Islet of Langerhans (tissue), 1 donor: ENCODE measurements around a stretch of chr12.

DNA sequence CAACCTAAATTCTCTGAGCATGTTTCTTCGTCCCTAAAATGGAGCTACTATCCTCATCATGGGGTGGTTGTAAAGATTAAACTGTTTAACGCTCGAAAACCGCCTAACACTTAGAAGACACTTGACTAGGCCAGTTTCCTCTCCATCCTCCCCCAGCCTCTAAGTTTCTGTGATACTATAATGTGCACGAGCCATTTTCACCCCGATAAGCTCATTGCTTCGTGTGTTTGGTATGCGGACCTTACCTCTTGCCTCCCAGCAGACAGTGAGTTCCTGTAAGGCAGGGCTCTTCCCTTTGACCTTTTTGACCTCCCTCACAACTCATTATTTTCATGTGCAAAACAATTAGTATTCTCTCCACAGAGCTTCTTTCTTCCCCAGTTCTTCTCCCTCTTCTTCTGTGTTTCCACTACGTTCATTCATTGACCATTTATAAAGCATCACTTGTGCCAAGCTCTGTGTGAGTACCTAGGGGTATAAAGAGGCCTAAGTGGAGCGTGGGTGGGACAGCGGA lies 560 bp upstream of the GXYLT1 start:
- RRBS, result no CpG with 5 or more reads among the region's 11 CpGs

DNA sequence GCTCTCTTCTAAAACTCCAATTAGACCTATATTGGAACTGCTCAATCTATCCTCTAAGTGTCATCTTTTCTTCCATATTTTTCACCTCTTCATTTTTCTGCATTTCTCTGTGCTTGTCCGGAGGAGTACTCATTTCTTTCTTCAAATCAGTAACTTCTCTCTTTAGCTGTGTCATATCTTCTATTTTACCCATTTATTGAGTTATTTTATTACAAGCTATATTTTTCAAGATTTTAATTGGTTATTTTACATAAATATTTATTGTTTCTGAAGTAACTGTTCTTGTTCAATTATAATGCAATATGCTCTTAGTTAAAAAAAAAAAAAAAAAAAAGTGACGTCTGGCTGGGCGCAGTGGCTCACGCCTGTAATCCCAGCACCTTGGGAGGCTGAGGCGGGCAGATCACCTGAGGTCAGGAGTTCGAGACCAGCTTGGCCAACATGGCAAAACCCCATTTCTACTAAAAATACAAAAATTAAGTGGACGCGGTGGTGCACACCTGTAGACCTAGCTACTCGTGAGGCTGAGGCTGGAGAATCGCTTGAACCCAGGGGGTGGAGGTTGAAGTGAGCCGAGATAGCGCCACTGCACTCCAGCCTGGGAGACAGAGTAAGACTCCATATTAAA lies 31.9 kb downstream of the YAF2 start:
- RRBS, result no CpG with 5 or more reads among the region's 12 CpGs

DNA sequence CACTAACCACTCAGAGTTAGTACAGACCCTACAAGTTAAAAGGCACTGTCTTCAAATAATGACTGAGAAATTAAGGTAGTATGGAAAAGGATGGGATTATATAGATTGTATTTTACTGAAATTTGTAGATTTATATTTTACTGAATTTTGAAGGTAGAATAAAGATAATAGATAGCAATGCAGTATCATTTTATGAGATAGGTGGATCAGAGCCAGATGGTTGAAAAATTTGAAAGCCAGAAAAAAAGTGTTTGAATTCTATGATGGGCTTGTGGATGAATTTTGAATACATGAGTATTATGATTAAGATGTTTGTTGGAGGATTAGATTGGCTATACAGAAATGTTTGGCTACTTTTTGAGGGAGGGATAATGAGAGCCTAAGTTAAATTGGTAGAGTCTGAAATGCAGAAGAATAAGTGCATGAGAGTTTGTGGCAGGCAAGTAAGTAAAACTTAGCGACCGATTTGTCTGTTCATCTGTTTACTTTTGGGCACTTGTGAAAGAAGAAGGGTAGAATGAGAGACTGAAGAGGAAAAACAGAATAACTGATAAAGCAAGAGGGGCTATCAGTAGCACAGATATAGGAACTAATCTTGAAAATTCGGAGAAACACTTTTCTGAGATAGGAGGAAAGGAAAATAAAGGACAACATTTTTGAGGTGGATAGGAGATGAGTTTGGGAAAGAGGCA lies 90.9 kb downstream of the PPHLN1 start:
- RRBS, result no CpG with 5 or more reads among the region's 3 CpGs

- RRBS, result no CpG with 5 or more reads among the region's 7 CpGs
Observed at GRCh38 chr12:42468490-42468868, 121.1 kb downstream of the PRICKLE1 start.

DNA sequence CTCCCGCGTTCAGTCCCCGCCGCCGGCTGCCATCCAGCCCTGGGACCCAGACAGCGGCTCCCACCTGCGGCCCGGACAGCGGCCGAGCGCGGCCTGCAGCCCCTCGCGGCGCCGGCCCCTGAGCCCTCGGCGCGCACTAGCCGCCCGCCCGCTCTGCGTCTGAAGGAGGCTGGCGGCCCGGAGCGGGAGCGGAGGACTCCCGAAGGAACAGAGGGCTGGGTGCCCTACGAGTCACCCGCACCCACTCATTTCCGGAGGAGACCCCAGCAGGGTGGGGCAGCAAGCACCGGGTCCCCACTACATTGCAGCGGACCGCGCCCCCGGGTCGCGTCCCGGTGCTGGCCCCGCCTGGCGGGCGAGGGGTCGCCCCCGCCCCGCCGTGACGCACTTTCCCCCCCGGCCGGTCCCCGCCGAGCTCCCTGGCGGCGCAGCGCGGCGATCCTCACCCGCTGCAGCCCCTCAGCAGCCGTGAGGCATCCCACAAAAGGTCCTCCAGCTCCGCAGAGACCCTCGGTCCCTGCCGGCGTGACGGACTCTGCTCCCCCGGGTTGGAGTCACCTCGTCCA lies 106.2 kb downstream of the PRICKLE1 start:
- RRBS, result 3% methylated on average over 41 of the region's 65 CpGs

DNA sequence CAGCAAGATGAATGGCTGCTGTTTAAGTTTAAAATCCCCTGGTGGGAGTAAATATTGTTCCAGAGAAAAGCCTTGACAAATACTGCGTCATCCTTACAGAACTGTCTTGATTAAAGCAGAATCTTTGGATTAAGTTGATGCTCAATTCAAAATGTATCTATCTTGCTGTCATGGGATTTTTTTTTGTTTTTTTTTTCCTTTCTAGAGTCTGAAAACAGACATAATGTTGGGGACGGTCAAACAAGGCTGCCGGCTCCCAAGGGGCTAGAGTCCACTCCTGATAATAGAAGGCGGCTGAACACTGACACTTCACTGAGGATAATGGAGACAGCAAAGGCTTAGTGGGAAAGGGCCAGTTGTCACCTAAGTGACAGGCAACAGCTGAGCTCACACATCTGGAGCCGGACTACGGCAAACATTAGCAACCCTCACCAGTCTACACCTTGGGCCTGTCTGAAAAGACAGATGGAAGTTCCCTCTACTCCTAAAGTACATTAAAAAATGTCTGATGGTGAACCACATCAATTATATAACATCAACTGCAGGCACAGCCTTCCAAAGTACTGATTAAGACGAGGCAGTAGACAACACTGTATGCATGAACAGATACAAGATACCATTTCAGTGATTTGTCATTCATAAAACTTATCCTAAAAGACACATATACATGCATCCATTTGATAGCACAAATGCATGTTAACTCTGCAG lies 1.6 kb downstream of the PRICKLE1 start:
- RRBS, result no CpG with 5 or more reads among the region's 7 CpGs

DNA sequence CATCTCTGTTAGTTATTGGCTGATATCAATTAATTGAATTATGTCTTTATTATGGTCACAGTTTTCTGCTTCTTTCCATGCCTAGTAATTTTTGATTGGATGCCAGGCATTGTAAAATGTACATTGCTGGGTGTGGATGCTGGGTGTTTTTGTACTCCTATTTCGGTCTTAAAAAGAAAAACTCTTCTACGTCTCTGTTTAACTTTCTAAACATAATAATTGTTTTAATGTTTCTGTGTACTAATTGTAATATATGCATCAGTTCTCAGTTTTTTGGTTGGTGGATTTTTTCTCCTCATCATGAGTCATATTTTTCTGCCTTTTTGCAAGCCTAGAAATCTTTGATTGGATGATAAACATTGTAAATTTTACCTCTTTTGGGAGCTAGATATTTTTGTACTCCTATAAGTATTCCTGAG lies 296.2 kb upstream of the PRICKLE1 start:
- RRBS, result no CpG with 5 or more reads among the region's 2 CpGs

- RRBS, result no CpG with 5 or more reads among the region's 5 CpGs
Observed at GRCh38 chr12:42969213-42969875, 379.8 kb upstream of the PRICKLE1 start.

DNA sequence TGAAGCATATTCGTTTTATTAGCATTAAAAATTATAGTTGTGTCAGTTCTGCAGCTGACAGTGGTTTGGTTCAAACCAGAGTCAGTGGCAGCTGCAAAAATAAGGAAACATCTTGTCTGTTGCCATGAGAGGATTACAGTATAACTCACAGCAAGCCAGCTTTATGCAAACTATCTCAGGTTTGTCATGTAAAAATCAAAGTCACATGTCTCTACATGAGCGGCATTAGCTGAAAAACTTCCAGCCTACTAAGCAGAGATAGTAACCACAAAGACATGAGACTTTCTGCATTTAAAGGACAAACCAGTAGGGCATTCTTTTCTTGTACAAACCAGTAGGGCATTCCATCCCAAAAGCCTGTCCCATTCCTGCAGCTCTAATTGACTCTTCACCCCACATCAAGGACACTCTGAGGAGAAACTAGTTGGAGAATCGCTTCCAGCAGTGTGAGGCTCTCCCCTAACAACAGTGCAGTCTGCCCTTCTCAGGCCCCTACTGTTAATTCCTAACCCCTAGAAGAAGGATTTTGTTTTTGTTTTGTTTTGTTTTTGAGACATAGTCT lies 279.7 kb downstream of the ADAMTS20 start:
- RRBS, result no CpG with 5 or more reads among the region's 3 CpGs

GRCh38 chr12:45219457-45220035 lies 3.7 kb downstream of the ANO6 start:
- RRBS, result no CpG with 5 or more reads among the region's 4 CpGs

DNA sequence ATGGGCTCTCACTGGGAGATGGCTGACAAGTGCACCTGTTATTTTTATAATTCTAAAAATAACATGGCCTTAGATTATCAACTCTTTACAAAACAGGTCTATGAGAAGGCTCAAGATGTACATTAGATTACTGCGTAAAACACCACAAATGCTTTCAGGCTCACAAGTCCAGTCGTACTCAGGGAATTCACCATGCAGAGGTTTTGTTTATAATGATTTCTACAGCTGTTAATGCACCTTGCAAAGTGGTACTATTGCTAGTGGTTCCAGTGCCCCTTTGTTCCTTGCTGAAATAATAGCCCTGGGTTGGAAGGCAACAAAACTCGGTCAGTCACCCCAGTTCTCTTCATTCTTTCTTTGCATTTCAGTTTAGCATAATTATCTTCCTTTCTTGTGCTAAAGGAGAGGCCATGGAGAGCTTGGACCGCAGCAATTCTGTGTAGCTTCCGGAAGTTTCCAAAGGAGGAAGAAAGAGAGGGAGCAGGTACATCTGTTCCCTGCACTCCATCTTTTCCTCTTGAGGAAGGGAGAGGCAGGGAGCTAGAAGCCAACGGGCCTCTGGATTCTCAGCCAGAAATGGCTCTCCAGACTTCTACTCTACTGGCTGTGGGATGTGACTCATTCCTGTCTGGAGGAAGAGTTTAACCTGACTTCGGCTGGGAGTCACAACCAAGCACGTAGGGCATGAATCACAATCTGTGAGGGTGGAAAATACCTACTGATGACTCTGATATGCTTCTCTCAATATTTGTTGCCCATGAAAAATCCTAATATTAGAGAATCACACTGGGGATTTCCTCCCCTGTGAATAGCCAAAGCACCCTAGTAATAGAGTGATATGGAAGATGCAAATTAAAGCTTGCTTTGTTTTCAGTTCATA lies 16.8 kb downstream of the ANO6 start:
- RRBS, result no CpG with 5 or more reads among the region's 8 CpGs

DNA sequence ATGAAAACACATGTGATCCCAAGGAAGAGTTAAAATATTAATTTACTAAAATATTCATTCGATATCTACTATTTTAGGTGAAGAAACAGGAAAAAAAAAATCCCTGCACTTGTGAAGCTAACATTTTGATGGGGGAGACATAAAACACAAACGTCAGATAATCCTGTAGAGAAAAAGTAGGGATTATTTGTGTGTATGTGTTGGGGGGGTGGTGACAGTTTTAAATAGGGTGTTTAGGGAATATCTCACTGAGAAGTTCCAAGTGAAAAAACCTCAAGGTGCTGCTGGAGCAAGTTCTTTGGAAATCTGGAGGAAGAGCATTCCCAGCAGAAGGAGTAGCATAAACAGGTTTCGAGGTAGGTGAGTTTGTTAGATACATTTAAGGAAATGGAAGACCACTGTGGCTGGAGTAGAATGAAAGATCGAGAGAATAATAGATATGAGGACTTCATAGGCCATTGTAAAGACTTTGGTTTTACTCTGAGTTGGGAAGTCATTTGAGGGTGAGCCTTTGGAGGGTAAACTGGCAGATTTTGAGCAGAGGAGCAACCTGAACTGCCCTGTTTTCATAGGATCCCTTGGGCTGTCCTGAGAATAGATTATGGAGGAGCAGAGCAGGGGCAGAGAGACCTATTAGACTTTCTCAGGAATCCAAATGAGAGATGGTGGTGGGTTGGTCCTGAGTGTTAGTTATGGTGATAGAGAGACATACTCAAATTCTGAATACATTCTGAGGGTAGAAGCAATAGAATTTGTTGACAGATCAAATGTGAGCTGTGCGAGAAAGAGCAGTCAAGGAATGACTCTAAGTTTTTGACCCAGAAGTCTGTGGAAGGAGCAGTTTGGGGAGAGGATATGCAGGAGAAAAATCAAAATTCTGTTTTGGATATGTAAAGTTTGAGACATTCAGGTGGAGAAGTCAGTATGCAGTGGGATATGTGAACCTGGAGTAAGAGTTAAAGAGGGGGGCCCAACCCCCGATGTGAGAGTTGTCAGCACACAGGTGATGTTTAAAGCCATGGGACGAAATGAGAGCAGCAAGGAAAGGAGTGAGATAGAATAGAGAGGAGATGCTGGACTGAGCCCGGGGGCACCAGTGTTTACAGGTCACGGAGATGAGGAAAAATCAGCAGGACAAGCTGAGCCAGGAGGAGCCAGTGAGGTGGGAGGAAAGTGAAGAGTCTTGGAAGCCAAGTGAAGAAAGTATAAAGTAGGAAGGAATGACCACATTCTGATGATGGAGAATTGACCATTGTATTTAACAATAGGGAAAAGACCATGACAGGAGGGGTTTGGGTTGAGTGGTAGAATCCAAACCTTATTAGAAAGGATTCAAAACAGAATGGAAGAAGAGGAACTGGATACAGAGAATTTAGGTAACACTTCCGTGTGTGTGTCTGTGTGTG lies 91.2 kb downstream of the ANO6 start:
- RRBS, result no CpG with 5 or more reads among the region's 10 CpGs

- RRBS, result no CpG with 5 or more reads among the region's 1 CpG
Observed at GRCh38 chr12:45328062-45328424, 112.1 kb downstream of the ANO6 start.

GRCh38 chr12:45518433-45518904 lies 211.0 kb upstream of the ARID2 start:
- RRBS, result 86% methylated on average over 4 of the region's 8 CpGs

GRCh38 chr12:45991482-45992390 lies 1.4 kb upstream of the SCAF11 start:
- RRBS, result 6% methylated on average over 6 of the region's 53 CpGs

DNA sequence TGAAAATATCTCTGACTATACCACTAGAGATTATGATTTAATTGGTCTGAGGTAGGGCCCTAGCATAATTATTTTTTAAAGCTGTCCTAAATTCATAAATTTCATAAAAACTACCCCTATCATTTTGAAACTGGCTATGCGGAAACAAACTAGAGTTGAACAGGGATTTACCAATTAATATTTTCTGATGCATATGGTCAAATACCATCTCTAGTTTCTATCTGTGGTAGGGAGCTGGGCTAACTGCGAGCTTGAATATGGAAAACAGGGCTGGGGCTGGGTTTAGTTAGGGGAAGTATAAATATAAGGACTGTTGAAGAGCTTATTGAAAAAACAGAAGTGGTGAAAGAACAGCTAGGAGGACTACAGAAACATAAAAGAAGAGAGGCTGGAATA lies 91.9 kb downstream of the SLC38A1 start:
- RRBS, result no CpG with 5 or more reads among the region's 2 CpGs

- RRBS, result no CpG with 5 or more reads among the region's 1 CpG
Observed at GRCh38 chr12:46200046-46200394, 68.8 kb downstream of the SLC38A1 start.

GRCh38 chr12:46266273-46266807 lies 2.5 kb downstream of the SLC38A1 start:
- RRBS, result no CpG with 5 or more reads among the region's 7 CpGs

GRCh38 chr12:46352231-46352555 lies 20.4 kb downstream of the SLC38A2 start:
- RRBS, result no CpG with 5 or more reads among the region's 1 CpG

- RRBS, result no CpG with 5 or more reads among the region's 2 CpGs
Observed at GRCh38 chr12:46365551-46365874, 7.1 kb downstream of the SLC38A2 start.